Skin of body (tissue), 2 donors: Measurements from ENCODE around the gene SPDYA.

GRCh38 chr2:28754302-28754618, 2.6 kb downstream of the PPP1CB start:
- RAMPAGE, long total RNA, result no peak

DNA sequence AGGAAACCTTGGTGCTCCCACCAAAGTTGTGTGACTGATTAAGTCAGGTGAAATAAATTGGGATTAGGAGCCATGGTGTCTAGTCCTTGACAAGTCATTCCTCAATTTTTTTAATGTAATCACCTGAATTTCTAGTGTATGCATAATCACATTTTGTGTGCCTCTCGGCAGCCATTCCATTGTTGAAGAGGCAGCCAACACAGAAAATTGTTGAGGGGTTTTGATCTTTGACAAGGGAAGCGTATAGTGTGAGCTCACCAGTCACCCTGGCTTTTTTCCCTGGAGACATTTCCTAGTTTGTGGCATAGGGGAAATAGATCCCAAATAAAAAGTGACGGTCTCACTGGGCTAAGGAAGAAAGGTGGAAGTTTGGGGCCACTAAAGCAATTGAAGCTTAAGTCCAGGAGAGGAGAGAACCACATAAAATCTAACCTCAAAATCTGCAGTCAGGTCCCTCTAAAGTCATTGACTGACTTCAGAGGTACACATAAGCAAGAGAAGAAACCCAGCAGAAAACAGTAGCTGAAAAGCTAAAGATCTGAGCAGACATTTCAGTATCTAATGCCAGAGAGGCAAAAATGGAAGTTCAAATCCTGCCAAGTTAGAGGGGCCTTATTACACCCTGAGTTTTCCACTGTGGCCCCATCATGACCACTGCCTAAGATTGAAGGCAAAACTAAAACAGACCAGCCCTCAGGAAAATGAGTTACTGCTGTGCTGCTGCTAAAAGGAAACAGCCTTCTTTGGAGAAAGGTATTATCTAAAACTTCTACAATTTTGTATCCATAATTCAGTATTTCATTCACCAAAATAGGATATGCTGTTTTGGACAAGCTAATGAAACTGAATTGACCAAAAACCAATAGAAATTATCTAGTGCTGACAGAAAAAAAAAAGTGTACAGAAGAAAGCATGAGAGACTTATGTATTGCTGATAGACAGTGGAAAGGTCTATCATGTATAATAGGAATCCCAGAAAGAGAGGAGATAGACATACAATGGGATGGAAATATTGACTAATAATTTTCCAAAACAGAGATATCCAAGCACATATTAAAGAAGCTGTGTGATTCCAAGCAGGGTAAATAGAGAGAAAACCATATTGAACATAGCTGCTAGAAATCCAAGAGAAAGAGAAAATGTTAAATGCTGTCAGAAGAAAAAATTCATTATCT, 16.7 kb downstream of the PPP1CB start:
- RAMPAGE, long total RNA, result no peak

DNA sequence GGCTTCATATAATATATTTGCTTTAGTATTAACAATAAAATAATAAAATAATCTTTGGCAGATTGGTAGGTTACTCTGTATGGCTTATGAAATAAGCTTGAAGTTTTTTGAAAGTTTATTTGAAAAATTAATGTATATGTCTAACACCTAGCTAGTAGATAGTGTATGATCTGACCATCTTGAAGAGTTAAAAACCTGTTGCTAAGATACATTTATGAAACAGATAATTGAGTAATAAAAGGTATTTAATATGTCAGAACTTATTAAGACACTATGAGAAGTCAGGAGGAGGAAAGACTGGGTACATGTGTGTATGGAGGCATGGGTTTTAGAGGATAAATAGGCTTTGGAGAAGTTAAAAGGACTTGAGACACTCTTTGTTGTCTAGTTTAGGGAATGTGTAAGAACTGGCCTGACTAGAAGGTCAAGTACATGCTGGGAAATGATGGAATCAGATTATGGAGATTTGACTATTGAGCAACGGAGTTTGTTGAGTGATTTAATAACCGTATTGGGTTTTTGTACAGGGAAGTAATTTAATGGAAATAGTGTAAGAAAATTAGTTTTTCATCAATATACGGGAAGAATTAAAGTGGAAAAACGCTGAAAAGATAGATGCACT, 28.3 kb upstream of the SPDYA start:
- RAMPAGE, long total RNA, result no peak

GRCh38 chr2:28810153-28811027, at the start of gene SPDYA:
Gene SPDYA (plus strand): TSS chr2:28810834.
- RAMPAGE, long total RNA, result no peak

GRCh38 chr2:28904378-28905458, 10.3 kb downstream of the WDR43 start:
- RAMPAGE, long total RNA, result no peak

- RAMPAGE, long total RNA, result no peak
These were observed 32.5 kb downstream of the TOGARAM2 start for GRCh38 chr2:29013500-29014117.

- RAMPAGE, long total RNA, result no peak
These were observed 35.5 kb downstream of the TOGARAM2 start for GRCh38 chr2:29016495-29017027.

- RAMPAGE, long total RNA, result no peak
These were observed 17.8 kb upstream of the CLIP4 start for GRCh38 chr2:29097309-29097939.

- RAMPAGE, long total RNA, result no peak
These were observed 199.5 kb downstream of the CLIP4 start for GRCh38 chr2:29314678-29315136.

DNA sequence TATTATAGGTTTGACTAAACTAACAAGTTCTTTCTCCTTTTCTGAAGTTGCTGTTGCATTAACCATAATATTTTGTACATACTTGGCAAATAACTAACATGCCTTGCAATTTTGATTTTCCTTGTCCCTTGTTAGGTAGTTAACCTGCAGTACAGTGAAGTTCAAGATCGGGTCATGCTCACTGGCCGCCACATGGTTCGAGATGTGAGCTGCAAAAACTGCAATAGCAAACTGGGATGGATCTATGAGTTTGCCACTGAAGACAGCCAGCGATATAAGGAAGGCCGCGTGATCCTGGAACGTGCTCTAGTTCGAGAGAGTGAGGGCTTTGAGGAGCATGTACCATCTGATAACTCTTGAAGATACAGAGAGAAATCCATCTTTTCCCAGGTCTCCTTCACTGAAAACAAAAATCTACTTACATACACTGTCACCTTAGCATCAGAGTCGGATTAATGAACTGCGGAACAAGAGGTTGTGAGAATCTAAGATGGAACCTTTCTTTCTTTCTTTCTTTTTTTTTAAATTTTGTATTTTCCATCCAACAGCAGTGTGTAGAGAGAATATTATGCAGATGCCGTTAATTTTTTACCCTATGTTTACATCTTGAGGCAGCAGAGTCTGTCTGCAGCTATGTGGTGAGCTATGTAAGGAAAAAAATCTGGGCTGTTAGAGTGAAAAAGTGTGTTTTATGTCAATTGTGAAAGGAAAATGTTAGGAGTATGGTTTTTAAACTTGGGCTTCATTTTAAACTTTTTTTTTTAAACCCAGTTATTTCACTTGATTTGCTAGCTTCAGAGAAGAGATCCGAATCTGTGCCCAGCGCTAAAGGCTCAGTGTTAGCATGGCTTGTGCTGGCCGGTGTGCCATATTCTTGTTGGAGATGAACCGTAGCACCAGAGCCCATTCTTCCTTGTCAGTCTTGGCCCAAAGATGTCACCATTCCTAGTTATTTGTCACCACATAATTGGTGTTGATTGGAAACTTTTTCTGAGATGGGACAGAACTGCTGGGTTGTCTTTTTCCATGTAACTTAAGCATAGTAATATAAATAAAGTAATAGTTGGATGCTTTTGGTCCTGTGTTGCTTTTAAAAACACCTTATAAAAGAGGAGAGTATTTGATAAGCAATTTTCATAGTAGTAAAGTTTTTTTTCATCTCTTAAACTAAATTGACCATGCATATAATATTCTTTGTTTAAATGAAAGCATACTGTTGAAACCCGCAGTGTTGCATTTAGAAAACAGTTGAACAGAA, 12.1 kb downstream of the YPEL5 start:
- RAMPAGE, long total RNA, result no peak

DNA sequence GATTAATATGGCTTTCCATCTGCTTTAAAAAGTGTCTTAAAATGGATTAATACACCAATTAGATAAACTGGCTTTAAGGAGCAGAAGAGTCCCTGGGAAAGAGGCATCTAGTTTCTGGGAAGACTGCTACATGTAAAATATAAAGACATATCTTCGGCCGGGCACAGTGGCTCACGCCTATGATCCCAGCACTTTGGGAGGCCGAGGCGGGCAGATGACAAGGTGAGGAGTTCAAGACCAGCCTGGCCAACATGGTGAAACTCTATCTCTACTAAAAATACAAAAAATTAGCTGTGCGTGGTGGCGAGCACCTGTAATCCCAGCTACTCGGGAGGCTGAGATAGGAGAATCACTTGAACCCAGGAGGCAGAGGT, 16.5 kb downstream of the YPEL5 start:
- RAMPAGE, long total RNA, result no peak

- RAMPAGE, long total RNA, result no peak
These were observed 43.1 kb downstream of the LBH start for GRCh38 chr2:30274489-30274688.

DNA sequence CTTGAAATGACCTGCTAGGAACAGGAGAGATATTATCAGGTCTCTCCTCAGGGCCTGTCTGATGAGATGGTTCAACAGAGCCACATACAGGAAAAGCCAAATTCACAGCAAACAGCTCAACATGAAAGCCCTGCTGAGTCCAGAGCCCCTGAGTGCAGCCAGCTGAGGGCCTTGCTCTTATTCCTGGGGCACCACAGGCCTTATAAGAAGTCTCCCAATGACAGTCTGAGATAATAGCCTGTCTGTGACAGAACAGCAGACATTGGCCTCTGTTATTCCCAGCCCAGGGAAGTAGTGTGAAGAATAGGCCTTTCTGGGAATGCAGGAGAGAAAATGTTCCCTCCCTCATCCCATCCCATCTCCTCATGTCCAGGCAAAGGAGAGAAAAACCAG, 69.0 kb downstream of the LBH start:
- RAMPAGE, long total RNA, result no peak

DNA sequence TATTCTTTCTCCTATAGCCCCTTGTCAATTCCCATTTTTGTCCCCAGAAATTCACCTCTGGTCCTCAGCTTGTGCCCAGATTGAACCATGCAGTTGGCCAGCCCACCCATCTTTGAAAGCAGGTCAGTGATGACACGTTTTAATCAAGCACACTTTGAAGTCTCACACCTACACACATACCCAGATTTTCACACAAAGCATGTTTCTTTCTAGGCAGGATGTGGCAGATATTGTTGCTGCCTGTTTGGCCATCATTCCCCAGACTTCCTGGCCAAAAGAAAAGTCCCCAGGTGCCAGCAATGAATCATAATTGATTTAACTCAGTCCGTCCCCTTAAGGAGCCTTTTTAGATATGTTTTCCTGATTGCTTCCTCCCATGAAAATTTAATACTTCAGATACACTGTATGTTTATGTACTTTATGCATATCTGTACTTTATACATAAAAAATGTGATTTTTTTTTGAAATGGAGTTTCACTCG, 84.4 kb downstream of the LBH start:
- RAMPAGE, long total RNA, result no peak

DNA sequence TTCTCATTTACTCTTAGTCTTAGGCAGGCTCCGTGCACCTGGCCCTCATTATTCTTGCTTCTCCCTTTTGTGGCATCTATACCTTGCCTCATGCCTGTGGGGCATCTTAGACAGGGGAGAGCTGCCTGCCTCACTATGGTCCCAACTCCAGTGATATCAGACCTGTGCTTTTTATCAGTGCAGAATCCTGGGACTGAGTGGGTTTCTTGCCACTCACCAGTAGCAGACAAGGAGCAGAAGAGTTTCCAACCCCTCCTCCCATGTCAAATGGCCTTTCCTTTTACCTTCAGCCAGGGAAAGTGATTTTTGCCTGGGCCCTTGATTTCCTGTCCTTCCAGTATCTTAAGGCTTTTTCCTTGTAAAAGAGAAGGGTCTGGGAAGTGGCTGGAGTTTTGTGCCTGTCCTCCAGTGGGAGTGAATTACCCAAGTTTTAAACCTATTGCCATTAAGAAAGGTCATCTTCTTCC, 136.4 kb downstream of the CAPN13 start:
- RAMPAGE, long total RNA, result no peak

DNA sequence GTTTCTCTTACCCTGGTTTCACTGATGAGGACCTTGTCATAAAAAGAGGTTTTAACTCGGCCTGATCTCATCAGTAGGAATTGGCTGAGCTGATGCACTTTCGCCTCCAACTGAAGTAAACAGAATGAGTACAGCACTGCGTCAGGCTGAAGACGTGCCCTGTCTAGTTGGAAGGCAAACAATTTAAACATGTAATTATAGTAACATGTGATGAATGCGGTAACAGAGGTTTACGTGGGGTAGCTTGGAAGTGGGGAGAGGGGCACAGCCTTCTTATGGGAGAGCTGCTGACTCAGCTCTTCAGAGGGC, 6.4 kb upstream of the EHD3 start:
- RAMPAGE, long total RNA, result no peak

- RAMPAGE, long total RNA, result no peak
These were observed 19.8 kb downstream of the EHD3 start for GRCh38 chr2:31253714-31254222.

DNA sequence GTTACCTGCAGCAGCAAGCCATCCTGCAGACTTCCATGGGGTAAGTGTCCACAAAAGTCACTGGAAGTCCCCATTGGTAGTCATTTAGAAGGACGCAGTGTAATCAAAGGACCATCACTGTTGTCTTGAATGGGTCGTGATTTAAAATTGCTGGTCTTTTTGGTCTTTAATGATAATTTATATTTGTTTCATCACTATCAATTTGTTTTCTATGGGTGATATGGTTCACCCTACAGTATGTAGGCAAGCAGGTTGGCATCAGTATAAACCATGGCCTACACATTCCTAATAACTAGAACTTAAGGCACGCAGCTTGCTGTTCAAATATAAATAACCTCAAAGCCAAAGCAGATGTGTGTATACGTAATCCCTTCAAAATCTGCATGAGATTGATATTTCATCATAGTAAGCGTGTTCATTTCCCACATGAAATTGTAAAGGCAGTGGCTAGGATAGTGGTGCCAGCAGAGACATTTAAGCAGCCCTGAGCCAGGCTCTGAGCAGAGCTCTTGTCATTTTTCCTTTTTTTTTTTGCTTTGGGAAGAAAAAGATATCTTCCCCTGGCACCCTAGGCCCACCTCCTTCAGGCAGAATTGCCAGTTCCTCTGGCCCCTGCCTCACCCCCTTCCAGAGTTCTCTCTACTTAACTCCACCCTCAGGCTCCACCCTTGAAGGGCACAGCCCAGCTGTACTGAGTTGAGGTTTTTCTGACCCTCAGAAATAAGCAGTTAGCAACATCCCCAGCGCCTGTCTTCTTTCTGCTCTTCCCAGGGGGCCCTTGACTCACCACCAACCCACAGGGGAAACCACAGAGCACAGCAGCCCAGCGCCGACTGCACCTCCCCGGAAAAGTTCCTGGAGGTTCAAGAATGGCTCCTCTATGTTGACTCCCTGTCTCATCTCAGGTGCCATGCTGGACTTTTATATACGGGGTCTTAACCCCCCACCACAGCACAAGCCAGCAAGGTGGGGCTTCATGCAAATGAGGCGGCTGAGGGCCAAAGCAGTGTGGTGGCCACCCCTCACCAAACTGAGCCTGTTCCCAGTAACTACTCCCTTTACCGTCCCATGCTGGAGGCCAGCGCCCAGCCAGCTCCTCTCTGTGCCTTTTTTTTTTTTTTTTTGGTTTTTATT, 84.5 kb downstream of the EHD3 start:
- RAMPAGE, long total RNA, result no peak

GRCh38 chr2:31558745-31559525, 21.8 kb downstream of the SRD5A2 start:
- RAMPAGE, long total RNA, result no peak

- RAMPAGE, long total RNA, result no peak
These were observed 124.2 kb upstream of the SRD5A2 start for GRCh38 chr2:31704940-31705280.